Lower leg skin (tissue), 2 donors: Measurements from ENCODE around the genes ERCC5 and ARGLU1.

DNA sequence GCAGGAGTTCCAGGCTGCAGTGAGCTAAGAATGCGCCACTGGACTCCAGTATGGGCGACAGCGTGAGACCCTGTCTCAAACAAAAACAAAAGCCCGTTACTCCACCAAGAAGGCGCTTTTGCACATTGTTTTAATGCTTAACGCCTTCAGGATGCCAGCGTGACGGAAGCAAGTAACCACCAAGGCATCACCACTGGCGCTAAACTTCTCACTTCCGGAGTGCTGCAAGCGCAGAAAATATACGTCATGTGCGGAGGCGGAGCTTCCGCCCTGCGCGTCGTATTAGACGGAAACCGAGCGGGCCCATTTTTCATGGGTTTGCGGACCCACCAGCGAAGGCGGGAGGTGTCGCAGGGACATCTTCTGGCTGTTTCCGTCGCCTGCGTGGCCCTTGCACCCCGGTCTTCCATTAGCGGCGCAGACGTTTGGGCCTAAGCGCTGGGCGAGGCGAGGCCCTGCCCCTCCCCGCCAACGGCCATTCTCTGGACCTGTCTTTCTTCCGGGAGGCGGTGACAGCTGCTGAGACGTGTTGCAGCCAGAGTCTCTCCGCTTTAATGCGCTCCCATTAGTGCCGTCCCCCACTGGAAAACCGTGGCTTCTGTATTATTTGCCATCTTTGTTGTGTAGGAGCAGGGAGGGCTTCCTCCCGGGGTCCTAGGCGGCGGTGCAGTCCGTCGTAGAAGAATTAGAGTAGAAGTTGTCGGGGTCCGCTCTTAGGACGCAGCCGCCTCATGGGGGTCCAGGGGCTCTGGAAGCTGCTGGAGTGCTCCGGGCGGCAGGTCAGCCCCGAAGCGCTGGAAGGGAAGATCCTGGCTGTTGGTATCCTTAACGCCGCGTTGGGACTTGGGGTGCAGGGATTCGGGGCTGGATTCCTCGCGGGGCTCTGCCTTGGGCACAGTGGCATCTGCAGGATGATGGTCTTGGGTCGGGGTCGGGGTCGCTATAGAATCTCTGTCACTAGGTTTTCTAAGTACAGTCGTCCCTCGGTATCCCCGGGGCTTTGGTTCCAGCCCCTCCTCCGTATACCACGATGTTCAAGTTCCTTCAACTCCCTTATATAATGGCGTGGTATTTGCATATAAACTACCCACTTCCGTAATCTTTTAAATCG lies at the start of gene ERCC5:
Gene ERCC5 (plus strand): TSS at position 497 of the 1,111 bp plus-strand sequence.
- PRO-cap = bidirectional peak, plus-strand start at position 522 of the sequence, minus-strand start at position 195 of the sequence
- RAMPAGE, long total RNA, 2 experiments = start-site peak on the plus strand in 2 of 2 experiments, centred at positions 307 to 726 of the sequence, 17 to 371 reads per replicate

DNA sequence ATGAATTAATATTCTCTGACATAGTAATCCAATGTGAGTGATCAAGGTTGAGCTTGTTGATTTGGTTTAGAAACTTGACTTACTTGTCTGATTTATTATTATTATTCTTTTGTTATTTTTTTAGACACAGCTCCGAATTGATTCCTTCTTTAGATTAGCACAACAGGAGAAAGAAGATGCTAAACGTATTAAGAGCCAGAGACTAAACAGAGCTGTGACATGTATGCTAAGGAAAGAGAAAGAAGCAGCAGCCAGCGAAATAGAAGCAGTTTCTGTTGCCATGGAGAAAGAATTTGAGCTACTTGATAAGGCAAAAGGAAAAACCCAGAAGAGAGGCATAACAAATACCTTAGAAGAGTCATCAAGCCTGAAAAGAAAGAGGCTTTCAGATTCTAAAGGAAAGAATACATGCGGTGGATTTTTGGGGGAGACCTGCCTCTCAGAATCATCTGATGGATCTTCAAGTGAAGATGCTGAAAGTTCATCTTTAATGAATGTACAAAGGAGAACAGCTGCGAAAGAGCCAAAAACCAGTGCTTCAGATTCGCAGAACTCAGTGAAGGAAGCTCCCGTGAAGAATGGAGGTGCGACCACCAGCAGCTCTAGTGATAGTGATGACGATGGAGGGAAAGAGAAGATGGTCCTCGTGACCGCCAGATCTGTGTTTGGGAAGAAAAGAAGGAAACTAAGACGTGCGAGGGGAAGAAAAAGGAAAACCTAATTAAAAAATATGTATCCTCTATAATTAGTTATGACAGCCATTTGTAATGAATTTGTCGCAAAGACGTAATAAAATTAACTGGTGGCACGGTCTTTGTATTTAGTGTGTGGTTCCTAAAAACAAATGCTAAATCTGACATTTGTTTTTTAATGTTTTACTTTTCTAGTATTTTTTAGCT lies 29.6 kb downstream of the ERCC5 start:
- PRO-cap = no peak
- RAMPAGE, long total RNA, 2 experiments = no peak in any of the 2 experiments

GRCh38 chr13:102900104-102900546 lies 54.3 kb downstream of the ERCC5 start:
- PRO-cap = no peak
- RAMPAGE, long total RNA, 2 experiments = no peak in any of the 2 experiments

DNA sequence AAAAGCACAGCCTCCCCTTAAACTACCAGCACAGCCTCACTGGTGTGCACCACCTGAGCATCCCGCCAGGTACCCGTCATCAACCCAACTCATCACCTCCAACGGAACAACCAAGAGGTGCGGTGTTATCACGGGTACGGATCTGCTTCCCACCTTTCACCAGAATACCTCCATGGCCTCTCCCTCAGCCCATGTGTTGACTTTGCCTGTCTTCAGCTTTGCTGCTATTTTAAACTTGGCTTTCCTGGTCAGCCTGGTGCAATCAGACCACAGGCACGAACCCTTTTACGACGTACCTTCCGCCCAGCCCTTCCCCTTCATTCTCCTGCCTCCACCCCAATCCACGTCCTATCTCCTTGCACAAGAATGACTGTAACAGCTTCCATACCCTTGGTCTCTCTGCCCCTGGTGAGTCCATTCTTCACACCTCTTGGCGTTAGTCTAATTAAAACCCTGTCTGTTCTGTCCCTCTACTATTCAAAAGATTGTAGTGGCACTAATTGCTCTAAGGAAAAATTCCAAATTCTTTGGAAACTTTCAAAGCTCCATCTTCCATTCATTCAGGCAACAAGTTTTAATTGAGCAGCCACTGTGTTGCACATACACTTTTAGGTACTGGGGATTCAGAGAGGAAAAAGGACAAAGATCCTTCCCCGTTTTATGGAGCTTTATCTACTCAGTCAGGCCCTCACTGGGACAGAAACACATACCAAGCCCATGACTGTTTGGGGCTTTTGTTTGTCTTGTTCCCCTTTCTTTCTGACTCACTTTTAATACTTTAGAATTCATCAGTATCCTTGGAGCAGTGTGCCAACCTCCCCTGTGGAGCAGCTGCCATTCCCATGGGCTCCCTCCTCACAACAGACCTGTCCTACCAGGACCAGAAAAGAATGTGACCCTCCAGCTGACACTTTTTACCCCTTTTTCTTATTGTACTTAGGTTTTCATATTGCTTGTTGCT lies 431.5 kb downstream of the EFNB2 start:
- PRO-cap = no peak
- RAMPAGE, long total RNA, 2 experiments = no peak in any of the 2 experiments

DNA sequence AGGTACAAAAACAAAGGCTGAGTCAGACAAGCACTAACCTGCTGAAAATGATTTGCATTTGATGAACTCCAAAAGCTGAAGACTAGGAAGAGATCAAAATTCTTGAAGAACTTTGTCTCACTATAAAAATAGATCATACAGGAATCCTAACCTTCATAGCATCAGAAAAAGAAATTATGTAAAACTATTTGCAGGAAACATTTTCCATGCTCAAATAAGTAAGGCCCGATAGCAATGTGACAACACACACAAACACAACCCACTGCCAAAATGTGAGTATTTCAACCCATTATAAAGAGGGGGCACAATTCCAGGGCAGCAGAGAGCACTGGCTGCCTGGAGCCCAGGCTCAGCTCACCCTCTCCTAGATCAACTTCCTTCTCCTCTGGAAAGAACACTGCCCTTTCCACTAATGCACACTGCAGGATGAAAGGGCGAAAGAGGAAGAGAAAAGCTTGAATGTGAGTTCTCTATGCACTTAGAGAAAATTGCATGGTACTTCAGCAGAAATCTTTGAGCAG lies 381.3 kb downstream of the EFNB2 start:
- PRO-cap = no peak
- RAMPAGE, long total RNA, 2 experiments = no peak in any of the 2 experiments

- PRO-cap = no peak
- RAMPAGE, long total RNA, 2 experiments = no peak in any of the 2 experiments
These were observed 187.5 kb downstream of the EFNB2 start for GRCh38 chr13:106347999-106348386.

DNA sequence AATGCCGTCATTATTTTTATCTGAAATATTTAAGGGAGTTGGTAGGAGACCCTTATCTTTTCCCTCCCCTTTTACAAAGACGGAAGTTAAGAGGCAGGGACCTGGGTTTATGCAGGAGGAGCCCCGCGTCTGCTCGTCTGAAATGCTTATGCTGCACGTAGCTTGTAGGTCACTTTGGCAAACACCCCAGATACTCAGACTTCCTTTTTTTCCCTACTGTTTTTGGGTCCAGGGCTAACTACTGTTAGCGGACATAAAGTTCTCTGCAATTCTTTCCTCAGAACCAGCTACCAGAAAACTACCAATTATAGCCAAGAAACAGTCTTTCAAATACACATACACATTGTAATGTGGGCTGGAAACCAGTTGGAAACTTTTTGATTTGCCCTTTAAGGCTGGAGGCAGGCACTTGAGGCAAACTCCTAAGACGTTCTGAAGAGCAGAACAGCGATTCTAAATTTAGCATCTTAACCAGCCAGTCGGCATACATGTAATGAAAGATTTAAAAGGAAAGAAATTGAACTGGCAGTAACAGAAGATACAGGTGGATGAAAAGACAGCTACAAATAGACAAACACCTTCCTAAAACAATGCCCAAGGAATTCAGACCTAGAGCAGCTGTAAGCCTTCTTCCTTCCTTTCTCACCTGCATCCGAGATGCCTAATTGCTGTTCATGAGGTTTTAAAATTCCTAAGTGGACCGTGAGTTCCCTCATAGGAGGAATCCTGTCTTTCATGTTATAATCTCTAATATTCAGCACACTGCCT lies 50.6 kb downstream of the EFNB2 start:
- PRO-cap = no peak
- RAMPAGE, long total RNA, 2 experiments = no peak in any of the 2 experiments

DNA sequence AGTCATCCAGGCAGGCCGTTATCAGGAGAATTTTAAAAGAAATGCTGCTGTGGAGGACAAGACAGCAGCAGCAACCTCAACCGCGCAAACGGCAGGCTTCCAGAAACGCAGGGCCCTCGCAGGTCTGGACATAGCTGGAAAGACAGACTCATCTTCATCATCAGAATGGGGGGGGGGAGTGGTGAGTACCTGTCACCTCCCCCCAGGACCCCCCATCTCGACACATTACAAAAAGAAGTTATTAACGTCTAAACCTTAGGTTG lies 2.9 kb downstream of the EFNB2 start:
- PRO-cap = no peak
- RAMPAGE, long total RNA, 2 experiments = no peak in any of the 2 experiments

DNA sequence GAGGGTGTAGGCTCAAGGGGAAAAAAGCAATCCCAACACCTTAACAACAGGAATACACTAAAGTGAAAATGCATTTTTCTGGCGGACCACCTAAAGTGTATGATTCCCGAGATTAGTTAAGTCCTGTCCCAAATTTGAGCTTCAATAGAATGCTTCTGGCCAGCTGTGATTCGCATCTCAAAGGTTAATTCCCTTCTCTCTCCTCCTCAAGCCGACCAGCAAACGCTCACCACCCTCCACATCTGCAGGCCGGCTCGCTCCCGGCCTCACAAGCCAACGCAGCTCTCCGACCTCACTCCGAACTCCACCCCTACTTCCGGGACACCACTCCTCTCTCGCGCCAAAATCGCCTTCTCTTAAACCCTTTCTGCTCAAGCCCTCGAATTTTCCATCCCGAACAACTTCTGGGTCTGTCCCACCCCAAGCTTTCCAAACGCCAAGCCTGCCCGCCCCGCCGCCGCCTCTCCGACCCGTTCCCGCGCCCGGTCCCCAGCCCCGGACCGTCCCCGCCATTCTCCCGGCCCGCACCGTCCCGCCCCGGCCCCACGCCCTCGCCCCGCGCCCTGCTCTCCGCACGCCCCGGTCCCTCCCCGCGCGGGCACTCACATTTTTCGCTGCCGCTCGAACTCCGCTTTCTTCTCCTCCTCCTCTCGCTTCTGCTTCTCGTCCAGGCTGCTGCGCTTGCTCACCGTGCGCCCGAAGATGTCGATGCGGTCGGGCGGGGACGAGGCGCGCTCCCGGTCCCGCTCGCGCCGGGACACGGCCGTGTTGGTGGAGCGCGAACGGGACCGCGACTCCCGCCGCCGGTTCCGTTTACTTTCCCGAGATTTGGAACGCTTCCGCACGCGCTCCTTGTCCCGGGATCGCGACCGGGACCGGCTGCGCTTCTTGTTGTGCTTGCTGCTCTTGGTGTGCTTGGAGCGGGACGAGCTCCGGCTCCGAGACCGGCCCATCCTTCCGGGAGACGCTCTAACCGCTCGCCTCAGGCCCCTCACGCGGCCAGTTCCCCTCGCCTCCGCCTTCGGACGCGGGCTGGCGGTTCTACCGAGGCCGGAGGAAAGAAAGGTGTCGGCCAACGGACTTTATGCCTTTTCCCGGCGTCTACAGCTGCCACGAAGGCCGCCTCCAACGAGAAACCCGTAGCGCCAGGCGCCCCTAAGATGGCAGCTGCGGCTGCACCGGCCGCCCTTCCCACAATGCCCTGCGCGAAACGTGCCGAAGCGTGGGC lies at the start of gene ARGLU1:
Gene ARGLU1 (minus strand): TSS at position 1,171 of the 1,228 bp plus-strand sequence.
- PRO-cap = bidirectional peak, plus-strand start at position 432 of the sequence, minus-strand start at position 244 of the sequence; unidirectional peak, minus-strand start at position 946 of the sequence; bidirectional peak, plus-strand start outside the sequence, minus-strand start at position 1,198 of the sequence
- RAMPAGE, long total RNA, 2 experiments = start-site peak on the minus strand in 2 of 2 experiments, centred at positions 1,166 to 1,167 of the sequence, 1,458 to 4,412 reads per replicate

DNA sequence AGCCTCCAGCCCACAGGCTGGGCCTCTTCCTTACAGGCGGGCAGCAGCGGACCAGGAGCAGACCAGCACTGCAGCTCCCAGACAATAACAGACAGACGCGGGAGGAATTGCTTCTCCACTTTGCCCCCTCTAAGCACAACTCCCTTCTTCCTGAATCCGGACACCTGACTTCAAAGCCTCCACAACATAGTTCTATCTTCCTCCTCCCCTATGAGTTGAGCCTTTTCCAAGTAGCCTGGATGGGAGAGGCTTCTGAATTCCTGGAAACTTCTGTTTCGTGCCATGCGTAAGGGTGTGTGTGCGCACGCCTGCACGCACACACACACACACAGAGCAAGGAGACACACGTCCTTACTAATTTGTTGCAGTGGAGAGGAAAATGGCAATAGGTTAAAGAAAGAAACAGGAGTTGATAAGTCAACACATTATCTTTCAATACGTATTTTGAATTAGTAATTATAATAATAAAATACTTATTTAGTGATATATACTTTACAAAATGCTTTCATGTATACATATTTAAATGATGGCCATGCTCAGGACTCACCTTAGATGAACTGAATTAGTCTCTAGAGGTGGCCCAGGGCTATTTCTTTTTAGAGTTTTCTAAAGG lies 338.0 kb upstream of the ARGLU1 start:
- PRO-cap = no peak
- RAMPAGE, long total RNA, 2 experiments = no peak in any of the 2 experiments

GRCh38 chr13:106918941-106920328 lies 351.5 kb upstream of the ARGLU1 start:
- PRO-cap = no peak
- RAMPAGE, long total RNA, 2 experiments = no peak in any of the 2 experiments

DNA sequence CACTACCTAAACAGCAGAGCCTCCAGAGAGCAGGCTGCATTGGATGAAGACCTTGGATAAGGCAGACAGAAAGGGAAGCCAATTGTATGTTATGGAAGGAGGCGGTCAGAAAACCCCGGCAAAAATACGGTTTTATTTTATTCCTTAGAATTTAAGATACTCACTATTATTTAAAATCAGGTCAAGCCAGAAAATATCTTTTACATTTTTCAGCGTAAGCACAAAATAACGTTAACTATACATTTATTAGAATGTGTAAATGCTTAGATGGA lies 641.2 kb downstream of the NALF1 start:
- PRO-cap = no peak
- RAMPAGE, long total RNA, 2 experiments = no peak in any of the 2 experiments

DNA sequence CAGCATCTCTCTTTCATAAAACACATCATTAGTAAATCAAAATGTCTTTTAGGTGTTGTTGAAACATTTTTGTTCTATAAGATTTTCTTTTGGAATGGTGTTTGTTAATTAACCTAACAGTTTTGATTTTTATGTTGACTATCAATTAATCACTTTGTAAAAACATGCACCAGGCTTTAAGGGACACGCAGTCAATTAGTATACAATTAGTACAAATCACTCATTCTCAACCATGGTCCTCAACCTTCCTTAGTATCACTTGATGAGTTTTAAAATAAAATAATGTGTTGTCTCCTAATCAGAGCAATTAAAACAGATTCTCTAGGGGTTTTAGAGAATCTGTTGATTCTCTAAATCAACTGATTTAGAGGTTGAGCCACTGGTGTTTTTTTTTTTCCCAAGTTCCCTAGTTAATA lies 617.6 kb downstream of the NALF1 start:
- PRO-cap = no peak
- RAMPAGE, long total RNA, 2 experiments = no peak in any of the 2 experiments

DNA sequence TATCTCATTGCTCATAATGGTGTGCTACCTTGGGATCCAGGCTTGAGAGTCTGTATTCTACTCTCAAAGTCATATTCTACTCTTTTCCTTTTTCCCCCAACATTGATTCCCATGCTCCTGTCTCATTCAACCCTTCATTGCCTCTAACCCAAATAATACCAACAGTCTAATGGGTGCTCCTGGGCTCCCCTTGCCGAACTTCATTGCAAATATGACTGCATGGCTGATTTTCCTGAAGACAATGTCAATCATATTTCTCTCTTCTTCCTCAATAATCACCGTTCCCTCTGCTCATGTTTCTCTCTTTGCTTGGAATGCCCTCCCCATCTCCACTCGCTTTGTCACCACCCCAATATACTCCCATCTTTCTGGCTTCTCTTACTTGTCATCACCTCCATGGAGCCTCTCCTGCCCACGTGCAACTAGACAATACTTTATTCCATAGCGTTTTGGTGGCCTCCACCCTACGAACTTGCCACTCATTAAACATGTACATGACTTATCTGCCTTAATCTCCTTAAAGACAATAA lies 147.6 kb downstream of the NALF1 start:
- PRO-cap = no peak
- RAMPAGE, long total RNA, 2 experiments = no peak in any of the 2 experiments

GRCh38 chr13:107926649-107927032 lies 59.3 kb upstream of the NALF1 start:
- PRO-cap = no peak
- RAMPAGE, long total RNA, 2 experiments = no peak in any of the 2 experiments

DNA sequence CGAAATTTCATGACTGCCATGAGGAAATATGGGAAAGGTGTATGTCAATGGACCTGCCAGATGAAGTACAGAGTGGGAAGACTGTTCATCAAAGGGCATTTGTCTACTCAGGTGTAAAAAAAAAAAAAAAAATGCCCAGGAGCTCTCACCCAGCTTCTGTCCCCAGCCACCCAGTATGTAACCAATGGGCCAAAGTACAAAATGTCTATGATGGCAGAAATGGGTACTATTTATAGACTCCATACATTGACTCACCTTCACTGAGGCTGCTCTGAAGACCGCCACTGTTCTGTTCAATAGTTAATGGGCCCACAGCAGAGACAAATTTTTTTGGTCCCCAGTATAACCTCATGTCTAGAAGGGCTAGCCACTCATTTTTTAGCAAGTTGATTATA lies 127.9 kb upstream of the NALF1 start:
- PRO-cap = no peak
- RAMPAGE, long total RNA, 2 experiments = no peak in any of the 2 experiments

GRCh38 chr13:109266780-109267070 lies 519.7 kb downstream of the IRS2 start:
- PRO-cap = no peak
- RAMPAGE, long total RNA, 2 experiments = no peak in any of the 2 experiments

GRCh38 chr13:109281563-109282297 lies 504.7 kb downstream of the IRS2 start:
- PRO-cap = no peak
- RAMPAGE, long total RNA, 2 experiments = no peak in any of the 2 experiments

- PRO-cap = no peak
- RAMPAGE, long total RNA, 2 experiments = no peak in any of the 2 experiments
These were observed 476.3 kb downstream of the IRS2 start for GRCh38 chr13:109309858-109310612.

DNA sequence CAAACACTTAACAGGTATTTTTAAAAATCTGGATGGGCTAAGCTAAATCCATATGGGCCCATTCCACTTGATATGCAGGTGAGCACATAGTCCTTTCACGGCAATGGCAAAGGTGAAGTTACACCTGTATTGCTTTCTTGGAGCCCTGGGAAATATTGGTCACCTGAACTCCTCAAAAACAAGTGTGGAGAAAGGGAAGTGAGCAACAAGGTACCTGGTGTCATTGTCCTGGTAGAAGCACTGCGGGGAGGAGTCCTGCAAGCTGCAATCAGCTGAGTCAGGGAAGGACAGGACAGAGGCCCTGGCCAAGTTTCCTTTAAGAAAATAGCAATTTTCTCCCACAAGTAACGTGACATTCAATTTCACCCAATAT lies 389.2 kb downstream of the IRS2 start:
- PRO-cap = no peak
- RAMPAGE, long total RNA, 2 experiments = no peak in any of the 2 experiments